ENCODE results near the genes GOLGA5, CHGA and UBR7.

GRCh38 chr14:92157546-92158200 is 35.9 kb downstream of the CPSF2 start:
- PRO-cap: no peak

- PRO-cap: no peak
Observed at GRCh38 chr14:92443527-92444168, 69.9 kb upstream of the RIN3 start.

- PRO-cap: no peak
Observed at GRCh38 chr14:92535177-92535732, 21.7 kb downstream of the RIN3 start.

DNA sequence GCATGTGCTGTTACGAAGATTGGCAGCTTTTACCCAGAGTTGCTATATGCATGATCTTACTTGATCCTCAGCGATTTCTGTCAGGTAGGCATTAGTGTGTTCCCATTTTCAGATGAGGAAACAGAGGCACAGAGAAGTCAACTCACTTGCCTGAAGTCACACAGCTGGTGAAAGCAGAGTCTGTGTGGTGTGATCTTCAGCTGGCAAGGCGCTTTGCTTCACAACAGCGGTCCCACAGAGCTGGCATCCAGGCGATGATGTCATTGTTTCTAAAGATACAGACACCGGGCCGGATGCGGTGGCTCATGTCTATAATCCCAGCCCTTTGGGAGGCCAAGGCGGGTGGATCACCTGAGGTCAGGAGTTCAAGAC is 46.9 kb downstream of the RIN3 start:
- PRO-cap: no peak

DNA sequence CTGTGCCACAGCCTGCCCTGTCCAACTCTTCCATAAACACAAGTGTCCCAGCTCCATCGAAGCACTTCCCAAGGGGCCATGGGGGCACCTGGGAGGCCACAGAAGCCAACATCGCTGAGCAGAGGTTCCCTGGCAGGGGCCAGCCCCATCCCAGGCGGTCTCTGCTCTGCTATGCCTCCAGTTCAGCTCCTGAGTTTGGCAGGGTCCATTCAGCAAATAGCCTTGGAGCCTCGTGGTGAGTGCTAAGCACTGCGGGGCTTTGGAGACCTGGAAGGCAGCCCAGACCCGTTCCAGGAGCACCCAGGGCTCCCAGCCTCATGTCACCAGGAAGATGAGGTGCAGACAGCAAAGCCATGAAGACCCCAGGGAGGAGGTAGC is 109.6 kb downstream of the LGMN start:
- PRO-cap: no peak

DNA sequence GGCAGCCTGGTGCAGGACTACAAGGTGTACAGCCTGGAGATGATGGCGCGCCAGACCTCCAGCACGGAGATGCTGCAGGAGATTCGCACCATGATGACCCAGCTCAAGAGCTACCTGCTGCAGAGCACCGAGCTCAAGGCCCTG is 95.7 kb downstream of the LGMN start:
- PRO-cap: no peak

GRCh38 chr14:92653042-92653271 is 95.5 kb downstream of the LGMN start:
- PRO-cap: no peak

DNA sequence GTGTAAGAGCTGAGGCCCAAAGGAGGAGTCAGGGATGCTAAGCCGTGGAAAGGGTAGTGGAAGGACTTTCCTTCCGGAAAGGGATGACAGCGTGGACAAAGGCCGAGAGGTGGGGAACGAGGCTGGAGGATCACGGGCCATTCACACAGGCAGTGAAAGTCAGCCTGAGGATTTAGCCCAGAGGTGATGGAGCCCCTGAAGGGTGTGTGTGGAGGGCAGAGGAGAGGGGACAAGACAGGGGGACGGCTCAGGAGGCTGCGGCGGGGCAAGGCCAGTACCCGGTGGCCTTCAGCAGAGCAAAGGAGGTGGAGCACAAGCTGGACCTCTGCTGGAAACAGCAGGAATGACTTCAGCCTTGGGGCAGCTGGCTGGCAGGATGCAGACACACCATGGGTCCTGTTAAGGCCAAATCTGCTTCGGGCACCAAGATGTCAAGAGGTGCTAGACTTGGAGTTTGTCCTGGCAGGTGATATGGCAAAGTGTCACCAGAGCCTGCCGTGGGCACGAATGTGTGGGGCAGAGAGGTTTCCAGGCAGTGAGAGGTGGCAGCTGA is 92.2 kb downstream of the LGMN start:
- PRO-cap: no peak

DNA sequence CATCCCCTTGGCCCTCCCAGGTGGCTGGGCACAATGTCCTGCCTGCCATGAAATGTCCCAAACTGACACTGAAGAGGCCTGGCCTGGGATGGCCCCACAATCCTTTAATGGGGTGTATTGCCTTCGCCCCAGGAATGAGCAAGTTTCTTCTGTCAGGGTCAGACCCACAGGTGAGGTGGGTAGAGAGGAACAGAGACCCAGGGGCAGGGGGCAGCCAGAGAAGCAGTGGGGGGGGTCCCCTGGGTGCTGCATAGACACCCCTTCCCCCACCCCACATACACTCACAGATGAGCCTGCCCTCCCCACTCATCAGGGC is 55.9 kb downstream of the LGMN start:
- PRO-cap: no peak

DNA sequence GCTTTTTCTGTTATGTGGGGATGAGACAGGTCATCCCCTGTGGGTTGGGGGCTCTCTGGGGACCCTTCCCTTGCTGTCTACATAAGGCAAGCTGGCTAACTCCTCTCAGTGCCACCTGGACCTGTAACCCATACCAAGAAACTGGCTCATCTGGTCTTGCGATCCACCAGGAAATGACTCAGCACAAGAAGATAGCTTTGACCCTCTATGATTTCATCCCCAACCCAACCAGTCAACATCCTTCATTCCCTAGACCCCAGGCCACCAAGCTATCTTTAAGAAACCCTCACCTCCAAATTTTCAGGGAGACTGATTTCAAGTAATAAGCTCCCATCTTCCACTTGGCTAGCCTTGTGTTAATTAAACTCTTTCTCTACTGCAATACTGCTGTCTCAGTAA is 7.9 kb upstream of the GOLGA5 start:
- PRO-cap: no peak

DNA sequence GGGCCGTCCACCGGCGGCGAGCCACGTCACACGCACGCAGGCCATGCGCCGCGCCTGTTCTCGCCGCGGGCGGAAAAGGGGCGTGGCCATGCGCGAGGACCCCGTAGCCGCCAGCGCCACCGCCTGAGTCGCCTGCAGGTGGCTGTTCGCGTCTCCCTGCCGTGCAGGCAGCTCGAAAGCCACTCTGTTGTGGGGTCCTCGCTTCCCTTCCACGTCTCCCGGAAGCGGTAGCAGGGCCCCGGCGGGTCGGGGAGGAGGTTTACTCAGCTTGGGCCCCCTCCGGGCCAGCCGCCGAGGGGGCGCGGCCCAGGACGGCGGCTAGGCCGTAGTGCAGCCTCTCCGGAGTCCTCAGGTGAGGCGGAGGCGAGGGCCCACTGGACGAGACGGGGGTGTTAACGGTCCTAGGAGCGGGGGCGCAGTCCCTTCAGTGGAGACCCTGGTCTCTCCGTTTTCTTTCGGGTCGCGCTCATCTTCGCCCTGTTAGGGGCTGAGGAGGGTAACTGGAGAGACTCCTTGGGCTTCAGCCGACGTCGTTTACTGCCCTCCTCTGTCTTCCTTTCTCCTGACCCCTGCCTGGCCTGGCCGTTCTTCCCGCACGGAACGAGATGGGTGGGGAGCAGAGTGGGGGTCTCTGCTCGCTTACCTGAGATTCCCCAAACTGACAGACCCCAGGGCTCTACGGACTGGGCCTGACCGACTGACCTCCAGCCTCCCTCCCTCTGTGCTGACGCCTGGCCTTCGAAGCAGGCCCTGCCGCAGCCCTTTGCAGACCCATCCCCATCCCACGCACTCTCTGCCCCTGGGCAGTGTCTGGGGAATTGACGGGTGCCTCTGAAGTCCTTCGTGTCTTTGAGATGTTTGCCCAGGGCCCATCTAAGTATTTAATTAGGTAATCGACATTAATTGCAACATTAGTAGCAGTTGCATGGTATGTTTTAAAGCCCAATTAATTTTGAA is at the start of gene GOLGA5:
Gene GOLGA5 (plus strand): TSS at position 201 of the 957 bp plus-strand sequence.
- PRO-cap: bidirectional peak, plus-strand start at position 294 of the sequence, minus-strand start outside the sequence; unidirectional peak, plus-strand start at position 351 of the sequence

DNA sequence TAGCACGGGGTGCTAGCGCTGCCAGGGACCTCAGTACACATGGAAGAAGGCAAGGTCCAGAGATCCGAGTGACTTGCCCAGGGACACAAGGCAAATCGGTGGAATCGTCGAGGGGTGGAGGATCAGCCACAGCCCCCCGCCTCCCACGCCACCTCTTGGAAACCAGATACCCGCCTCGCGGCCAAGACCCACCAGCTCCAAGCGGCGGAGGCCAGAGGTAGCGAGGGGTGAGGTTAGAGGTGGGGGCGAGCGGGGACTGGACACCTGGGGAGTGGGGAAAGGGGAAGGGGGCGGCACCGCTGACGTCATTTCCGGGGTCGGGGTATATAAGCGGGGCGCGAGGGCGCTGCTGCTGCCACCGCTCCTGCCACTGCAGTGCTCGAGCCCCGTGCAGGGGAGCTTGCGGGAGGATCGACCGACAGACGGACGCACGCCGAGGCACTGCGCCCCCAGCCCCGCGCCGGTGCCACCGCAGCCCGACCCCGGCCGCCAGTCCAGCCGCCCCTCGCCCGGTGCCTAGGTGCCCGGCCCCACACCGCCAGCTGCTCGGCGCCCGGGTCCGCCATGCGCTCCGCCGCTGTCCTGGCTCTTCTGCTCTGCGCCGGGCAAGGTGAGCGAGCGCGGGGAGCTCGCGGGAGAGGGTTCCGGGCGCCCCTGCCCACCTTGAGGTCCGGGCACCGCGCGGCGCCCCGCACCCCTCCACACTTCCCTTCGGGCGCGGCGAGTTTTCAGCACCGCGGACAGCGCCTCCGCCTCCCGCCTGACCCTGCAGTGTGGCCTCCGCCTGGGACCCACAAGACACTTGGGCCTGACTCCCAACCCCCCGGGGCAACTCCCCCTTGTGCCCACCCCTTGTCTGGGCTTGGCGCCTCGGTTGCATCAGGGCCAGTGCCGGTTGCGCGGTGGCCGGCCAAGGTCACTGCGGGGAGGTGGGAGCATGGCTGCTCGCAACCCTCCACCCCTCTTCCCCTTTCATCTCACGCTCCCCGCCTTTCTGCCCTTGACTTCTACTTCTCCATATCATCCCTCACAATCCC is at the start of gene CHGA:
Gene CHGA (plus strand): TSS at position 355 of the 1,037 bp plus-strand sequence.
- PRO-cap: no peak

DNA sequence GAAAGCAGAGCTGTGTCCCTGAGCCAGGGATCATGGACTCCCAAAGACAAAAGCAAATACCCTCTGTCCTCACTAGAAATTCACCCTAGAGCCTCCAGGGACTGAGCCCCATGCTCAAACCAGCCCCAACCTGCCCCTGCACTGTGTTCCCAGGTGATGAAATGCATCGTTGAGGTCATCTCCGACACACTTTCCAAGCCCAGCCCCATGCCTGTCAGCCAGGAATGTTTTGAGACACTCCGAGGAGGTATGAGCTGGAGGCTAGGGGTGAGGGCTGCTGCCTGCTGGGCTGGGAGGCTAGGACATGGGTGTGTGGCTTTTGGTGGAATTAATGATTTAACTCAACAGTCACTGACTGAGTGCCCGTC is 3.5 kb downstream of the CHGA start:
- PRO-cap: no peak

DNA sequence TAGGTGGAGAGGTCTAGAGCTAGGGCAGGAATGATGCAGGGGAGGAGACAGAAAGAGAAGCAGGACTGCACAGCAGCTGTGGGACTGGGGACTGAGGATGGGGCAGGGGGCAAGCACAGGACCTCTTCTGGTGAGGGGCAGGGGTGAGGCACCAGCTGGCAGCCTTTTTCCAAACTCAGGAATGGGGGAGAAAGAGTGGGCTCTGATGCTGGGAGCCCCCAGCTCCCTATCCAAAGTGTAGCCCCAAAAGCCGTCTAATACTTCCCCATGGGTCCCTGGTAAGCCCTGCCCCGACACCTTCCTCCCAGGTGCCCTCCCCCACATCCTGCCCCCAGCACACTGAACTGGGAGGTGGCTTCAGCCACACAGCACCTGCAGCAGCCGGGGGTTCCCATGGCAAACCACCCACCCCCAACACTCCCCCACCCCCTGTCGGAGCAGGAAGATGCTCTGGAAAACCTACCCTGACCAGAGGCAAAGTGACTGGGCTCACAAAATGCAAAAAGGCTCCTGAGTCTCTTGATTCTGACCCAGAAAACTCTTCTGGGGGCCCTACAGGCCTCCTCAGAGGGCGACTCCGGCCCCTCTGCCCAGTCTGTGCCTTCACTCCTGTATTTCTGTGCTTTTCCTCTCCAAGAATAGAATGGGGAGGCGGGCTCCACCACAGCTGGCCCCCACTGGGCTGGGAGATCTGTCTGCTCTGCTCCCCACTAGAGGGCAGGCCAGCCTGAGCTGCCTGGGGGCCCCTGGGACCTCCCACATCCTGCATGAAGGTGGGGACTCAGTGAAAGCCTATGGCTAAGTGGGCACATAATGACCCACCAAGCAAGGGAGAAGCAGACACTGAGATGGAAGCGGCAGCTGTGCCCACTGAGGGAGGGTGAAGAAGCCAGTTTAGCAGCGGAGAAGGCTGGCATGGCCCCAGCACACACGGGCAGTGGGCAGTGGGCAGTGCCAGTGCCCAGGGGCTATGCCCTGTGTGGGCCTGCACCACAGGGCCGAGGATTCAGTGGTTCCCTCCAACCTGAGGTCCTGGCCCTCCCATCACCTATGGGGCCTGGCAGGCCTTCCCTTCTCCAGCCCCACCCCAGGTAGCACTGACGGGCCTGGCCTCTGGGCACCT is 81.5 kb downstream of the ITPK1 start:
- PRO-cap: no peak

DNA sequence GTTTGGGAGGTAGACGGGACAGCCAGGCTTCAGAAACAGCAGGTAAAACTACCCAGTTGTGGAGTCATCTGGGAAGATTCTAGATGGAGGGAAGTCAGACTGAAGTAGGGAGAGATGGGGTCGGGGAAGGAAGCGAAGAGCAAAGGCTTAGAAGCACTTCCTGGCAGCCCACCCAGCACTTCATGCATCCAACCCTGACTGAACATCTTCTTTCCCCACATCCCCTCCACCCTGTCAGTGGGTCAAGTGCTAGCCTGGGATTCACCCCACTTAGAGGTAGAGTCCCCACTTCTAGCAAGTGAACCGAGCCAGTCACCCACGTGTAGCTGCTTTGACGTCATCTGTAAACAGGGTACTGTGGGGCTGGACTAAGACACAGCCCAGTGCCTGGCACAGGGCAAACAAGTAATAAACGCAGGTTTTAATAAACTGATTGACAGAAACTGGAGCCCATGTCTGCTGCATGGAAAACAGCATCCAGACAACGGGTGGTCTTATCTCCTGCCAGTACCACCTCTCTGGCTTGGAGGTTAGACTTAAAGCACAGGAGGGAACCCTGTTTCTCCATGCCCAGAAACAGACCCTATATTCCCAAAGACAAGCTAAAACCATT is 61.7 kb downstream of the ITPK1 start:
- PRO-cap: no peak

- PRO-cap: no peak
Observed at GRCh38 chr14:93056897-93057095, 58.9 kb downstream of the ITPK1 start.

DNA sequence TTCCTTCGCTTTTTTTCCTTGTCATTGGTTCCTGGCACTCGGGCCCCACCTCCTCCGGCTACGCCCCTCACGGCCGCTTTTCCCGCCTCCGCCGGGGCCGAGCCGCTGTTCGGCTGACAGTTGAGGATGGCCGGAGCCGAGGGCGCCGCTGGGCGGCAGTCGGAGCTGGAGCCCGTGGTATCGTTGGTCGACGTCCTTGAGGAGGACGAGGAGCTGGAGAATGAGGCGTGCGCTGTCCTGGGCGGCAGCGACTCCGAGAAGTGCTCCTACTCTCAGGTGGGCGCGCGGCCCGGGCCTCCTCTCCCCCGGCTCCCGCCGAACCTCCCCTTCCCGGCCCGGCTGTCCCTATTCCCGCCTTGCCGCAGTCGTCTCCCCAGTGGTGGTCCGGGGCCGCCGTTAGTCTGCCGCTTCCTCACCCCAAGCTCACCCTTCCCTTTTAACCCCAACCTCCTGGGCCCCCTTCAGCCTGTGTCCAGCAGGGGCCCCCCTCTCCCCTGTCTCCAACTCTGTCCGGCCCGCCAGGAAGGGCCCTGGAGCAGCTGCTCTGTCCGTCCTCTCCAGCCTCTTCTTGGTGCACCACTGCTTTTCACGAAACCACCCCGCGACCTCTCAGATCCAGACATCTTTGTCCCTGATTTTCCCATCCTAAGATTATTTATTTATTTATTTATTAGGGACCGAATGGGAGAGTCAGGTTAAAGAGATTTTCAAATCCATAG is at the start of gene UBR7:
Gene UBR7 (plus strand): TSS at position 91 of the 719 bp plus-strand sequence.
- PRO-cap: bidirectional peak, plus-strand start at position 119 of the sequence, minus-strand start outside the sequence

DNA sequence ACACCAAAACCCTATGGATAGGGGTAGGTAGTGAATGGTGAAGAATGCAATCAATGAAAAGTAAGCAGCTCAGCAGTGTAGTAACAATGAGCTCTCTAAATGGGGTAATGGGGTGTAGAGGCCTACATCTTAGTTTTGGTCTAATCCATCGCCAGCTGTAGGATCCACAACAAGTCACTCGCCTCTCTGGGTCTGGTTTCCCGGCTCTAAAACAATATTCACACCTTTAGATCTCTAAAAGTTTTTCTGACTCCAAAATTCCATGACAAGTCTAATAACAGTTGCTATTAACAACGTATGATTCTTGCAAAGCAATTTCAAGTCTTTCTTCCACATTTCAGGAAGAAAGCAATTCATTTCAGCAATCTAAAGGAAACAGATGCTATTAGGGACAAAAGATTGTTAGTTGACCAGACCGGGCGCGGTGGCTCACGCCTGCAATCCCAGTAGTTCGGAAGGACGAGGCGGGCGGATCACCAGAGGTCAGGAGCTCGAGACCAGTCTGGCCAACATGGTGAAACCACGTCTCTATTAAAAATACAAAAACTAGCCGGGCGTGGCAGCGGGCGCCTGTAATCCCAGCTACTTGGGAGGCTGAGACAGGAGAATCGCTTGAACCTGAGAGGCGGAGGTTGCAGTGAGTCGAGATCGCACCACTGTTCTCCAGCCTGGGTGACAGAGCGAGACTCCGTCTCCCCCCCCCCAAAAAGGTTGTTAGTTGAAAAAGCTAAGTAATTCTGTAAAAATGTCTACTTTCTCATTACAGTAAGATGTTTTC is 1.5 kb downstream of the BTBD7 start:
- PRO-cap: bidirectional peak, plus-strand start at position 449 of the sequence, minus-strand start at position 188 of the sequence

DNA sequence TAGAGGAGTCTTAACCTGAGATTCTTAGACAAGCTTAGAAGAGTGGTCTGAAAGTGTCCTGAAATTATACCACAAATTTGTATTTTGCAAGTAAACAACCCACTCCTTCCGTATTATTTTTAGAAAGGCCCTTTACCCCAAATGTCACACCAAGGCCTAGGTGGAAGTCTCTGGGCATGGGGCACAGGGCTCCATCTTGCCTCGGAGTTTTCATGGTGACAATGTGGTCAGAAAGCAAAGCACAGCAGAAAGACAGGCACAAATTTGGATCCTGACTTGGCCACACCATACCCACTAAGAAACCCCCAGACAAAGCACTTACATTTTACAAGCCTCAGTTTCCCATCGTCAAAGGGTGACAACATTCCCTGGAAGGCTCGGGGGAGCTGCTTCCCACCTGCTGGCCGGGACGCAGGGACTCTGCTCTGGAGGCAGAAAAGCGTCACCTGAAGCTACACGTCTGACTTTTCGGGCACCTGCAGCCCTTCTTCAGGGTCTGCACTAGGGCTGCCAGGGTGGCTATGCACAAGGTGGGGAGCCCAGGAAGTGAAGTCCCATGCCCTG is 37.5 kb downstream of the PRIMA1 start:
- PRO-cap: no peak

DNA sequence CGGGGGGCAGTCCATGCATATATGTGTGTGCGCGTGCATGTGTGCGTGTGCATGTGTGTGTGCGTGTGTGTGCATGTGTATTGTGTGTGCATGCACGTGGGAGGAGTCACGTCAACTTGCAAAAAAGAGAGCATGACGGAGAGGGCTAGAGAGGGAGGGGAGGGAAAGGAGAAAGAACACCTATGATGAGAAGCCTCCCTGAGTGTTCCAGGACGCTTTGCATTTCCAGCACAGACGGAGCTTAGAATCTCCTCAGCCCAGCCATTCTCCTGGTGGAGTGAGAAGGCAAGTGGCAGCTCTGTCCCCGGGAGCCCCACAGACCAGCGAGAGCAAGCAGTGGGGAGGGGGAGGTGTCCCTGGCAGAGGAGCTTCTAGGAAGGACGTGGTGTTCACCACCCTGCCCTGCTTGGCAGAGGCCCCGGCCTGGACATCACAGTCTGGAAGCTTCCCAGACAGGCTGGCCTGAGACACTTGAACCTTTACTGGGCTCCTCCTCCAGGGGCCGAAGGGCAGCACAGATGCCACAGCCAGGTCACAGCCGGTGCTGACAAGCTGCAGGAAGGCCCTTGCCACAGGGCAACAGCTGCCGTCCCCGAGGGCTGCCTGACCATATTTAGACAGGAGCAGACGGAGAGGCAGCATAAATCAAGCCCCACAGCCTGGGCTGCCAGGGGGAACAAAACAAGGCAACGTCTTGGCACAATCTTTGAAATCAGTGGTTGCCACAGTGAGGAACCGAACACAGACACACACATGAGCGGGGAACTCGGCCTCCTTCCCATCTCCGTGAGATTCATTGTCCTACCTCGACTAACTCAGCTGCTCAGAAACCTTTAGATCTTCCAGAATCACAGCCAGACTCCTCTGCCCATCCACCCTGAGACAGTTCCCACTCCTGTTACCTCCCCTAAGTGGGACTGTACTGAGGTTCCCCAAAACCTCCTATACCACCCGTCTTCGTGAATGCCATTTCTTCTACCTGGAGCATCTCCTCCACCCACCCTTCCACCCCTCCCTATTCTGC is 28.5 kb downstream of the PRIMA1 start:
- PRO-cap: no peak